AG10803 (cell line): Measurements from ENCODE around the gene CCDC91.

GRCh38 chr12:26319489-26320073 is 124.2 kb downstream of the SSPN start:
- RRBS: 7% methylated on average over 3 of the region's 5 CpGs

DNA sequence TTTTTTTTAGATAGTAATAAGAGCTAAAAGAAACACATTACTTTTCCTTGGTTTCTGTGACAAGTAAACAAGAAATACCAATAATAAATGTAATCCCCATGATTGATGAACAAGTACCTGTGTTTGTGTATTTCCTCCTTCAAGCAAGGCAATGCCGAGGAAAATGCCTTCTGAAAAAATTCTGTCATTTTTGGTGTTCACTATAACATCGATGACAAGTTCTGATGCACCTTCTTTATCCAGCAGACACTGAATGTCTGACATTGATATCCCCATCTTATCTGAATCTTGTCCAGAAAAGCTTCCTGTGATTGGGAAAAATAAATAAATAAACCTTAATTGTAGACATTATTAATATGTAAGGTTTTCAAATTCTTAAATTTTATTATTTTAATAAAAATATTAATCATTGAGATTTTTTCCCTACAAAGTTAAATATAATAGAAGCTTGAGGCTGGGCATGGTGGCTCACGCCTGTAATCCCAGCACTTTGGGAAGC is 298.7 kb downstream of the SSPN start:
- RRBS: no CpG with 5 or more reads among the region's 3 CpGs

GRCh38 chr12:26846509-26846860 is 13.5 kb upstream of the ITPR2 start:
- RRBS: no CpG with 5 or more reads among the region's 5 CpGs

DNA sequence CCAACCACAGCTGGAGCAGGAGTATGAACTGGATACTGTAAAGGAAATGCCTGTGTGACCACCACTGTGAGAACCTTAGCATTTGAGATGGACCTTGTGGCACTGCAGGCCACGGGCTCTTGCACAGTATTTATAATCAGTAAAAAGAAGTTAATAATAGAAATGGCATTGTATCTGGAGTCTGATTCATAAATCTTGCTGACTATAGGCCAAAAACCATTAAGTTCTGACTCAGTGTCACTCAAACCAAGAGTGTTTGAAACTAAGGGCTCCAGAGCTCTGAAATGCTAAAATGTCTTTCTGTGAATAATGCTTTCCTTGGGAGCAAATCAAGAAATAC is 58.5 kb upstream of the STK38L start:
- RRBS: no CpG with 5 or more reads among the region's 1 CpG

- RRBS: no CpG with 5 or more reads among the region's 2 CpGs
Observed at GRCh38 chr12:27213311-27213756, 30.8 kb upstream of the STK38L start.

DNA sequence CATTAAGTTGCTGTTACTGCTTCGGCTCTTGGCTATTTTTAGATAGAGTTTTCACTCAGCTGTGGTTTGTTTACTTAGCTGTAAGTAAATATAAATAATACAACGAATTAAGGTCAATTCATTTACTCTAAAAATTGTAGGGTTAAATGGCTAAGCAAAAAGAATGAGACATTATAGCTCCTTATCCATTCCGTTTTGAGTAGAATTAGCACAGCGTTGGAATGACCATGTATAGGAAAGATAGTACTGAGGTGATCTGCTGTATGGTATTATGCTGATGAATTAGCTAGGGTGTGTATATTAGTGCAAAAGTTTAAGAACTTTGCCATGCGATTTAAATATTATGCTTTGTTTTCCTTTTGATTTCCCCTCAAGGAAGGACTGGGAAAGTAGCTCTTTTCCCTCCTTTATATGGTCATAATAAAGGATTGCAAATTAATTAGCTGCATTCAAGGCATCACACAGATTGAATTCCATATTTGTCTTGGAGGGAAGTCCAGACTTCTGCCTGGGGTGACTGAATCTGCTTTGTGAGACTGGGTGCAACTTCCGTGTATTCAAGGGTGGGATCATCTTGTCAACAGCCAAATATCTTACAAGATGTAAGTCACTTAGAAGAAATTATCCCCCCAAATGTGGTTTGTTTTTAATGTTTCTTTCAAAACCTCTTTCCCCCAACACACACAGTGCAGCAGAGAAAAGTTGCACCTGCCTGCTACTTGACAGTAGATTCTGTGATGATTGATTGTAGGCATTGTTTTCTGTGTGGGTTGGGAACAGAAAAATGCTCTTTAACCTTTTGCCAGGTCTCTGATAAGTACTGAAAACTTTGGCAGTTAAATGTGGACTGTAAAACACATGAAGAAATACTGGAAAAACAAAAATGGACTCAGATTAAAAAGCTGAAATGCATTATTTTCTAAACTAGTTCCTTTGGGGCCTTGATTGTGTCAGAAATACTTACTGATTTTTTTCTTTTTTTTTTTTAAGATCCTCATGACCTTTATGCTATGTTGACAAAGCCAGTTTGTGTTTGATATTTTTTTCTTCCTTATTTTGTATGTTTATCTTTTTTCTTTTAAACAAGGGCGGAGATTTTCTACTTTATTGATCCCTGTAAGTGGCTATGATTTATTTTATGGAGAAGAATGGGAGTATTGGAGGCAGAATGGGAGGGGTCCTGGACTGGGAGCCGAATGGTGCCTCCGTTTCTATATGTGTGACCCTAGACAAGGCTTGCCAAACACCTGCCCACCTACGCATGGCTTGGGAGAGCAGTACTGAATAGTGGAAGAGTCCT is 28.4 kb downstream of the STK38L start:
- RRBS: no CpG with 5 or more reads among the region's 10 CpGs

DNA sequence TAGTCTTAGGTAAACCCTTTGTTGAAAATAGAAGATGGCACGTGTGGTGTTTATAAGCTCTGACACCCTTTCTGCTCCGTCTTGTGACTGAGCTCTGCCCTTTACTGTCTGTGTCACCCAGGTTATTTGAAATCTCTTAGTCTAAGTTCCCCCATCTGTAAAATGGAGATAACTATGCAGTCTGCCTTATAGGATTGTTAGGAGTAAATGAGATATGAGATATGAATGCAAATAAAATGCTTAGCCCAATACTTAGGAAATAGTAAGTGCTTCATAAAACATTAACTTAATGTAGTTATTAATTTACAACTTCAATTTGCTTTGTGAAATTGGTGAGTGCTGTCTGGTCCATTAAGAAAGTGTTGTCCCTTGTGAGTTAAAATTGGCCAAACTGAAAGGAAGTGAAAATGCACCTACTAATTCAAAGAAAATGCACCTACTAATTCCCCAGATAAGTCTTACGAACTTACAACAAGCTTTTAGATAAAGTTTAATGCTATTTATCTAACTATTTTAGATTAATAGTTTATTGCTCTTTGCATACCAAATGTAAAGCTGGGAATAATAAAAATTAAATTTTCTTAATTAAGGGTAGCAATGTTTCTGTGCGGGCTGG is 1.6 kb downstream of the BMAL2 start:
- RRBS: no CpG with 5 or more reads among the region's 4 CpGs

DNA sequence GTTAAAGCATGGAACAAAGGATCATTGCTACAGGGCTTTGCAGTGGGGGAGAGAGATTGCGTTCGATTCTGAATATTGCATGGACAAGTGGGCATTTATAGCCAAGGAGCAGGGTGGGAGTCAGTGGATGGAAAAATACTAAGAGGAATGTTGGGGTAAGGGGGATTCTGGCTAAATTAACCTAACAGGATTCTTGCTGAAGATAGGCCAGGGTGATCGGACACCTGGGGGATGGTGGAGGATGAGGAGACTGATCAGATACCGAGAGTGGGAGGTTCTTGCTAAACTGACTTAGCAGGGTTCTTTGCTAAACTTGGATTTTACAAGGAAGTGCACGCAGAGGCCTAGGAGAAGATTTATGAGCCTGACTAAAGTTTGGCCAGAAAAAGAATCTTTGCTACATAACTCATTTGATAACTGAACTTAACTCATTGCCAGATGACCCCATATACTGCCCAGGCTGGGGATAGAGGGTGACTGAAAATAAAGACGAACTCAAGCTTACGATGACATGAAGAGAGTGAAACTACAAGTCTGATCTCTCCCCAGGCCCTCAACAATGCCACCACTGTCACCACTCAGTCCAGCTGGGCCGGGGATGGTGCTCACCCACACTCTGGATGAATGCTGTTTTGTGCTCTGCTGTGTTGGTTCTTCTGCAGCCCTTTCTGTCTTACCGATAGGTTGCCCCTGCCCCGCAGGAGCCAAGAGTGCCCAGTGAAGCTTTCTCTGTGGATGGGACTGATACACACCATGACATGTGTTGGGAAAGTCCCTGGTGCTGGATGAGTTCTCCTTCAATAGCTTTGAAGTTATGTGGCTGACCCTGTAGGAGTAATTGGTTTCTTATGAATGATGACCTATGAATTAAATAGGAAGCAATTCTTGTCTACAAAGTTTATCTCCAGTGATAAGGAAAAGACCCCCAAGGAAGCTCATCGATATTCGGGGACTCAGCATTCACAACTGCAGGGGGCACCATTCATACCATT is 29.0 kb downstream of the PPFIBP1 start:
- RRBS: no CpG with 5 or more reads among the region's 12 CpGs

DNA sequence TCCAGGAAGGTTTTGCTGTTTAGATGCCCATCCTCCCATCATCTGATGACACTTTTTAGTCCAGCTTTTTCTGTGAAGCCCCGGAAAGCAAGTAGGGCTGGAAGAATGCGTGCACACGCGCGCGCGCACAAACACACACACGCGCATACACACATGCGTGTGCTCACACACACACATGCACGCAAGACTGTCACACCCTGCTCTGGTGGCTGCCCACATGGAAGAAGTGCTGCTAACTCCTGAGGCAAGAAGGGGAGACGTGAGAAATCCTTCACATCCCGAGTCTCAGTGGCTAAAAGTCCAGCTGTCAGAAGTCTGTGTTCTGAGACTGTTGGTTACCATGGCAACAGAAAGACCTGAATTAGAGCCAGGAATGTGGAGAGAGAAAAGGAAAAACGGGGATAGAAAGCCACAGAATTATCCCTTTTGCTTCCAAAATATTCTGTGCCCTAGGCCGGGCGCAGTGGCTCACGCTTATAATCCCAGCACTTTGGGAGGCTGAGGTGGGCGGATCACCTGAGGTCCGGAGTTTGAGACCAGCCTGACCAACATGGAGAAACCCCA is 71.2 kb downstream of the PPFIBP1 start:
- RRBS: no CpG with 5 or more reads among the region's 19 CpGs

DNA sequence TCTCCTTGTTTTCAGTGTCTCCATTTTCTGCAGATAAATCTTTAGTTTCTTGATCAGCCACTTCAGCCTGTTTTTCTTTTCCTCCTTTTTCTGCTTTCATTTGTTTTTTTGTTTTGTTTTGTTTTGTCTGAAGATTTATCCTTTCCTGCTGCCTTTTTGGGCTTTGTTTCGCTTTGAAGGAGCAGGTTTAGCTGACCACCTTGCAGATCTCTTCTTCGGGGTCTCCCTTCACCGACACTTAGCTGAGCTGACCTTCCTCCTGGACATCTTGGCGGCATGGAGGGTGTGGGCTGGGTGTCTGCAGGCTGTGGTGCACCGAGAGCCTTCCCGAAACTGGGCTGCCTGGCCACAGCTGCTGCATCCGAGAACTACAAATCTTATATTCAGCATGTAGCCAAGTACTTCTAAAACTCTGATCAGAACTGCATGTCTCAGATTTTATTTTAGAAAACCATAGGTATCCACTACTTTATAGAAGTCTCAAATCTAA is 84.8 kb downstream of the PPFIBP1 start:
- RRBS: no CpG with 5 or more reads among the region's 7 CpGs

GRCh38 chr12:27969324-27969662 is 3.2 kb downstream of the PTHLH start:
- RRBS: 10% methylated on average over 1 of the region's 22 CpGs

- RRBS: no CpG with 5 or more reads among the region's 5 CpGs
Observed at GRCh38 chr12:28026679-28027087, 54.1 kb upstream of the PTHLH start.

DNA sequence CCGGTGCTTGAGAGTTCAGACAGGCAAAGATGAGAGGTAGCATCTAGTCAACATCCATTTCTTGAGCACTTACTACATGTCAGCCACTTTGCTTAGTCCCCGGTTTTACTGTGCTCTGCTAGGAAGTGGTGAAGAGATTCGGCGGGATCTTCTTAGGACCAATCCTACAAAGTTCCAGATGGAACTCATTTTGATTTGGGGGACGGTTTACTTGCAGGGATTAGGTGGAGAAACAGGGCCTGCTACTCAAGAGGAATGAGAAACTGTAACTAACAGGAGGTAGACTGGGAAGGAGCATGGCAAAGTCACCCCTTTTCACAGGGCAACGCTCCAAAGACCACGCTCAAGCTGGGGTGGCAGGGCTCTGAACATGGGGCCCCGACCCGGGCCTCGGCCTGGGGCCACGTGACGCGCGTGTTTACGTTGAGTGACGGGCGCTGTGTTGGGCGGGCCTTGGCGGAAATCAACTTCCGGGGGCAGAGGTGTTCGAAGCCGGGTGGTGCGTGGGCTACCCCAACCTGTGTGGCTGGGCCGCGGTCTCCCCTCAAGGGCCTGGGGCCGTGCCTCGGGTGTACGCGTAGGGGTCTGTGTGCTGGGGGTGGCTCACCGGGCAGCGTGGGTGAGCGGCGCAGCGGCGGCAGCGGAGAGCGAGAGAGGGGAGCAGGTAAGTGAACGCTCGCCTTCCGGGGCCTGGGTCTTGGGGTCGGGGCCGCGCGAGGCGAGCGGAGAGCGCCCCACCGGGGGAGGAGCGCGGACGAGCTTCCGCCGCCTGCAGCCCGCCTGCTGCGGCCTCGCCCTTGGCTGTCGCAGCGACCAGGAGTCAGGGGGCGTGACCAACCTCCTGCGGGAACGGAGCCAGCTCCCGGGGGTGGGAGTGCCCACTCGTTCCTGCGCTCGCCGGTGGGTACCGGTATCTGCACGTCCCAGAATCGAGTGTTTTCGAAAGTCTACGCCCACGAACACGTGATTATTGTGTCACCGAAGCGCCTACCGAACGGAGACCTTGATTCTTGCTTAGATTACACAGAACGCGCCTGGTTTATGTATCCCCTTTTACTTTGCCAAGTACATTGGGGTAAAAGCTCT is at the start of gene CCDC91:
Gene CCDC91 (plus strand): TSS at position 479 of the 1,086 bp plus-strand sequence.
- RRBS: 6% methylated on average over 33 of the region's 79 CpGs

- RRBS: no CpG with 5 or more reads among the region's 3 CpGs
Observed at GRCh38 chr12:28391122-28391670, 200.9 kb downstream of the CCDC91 start.

DNA sequence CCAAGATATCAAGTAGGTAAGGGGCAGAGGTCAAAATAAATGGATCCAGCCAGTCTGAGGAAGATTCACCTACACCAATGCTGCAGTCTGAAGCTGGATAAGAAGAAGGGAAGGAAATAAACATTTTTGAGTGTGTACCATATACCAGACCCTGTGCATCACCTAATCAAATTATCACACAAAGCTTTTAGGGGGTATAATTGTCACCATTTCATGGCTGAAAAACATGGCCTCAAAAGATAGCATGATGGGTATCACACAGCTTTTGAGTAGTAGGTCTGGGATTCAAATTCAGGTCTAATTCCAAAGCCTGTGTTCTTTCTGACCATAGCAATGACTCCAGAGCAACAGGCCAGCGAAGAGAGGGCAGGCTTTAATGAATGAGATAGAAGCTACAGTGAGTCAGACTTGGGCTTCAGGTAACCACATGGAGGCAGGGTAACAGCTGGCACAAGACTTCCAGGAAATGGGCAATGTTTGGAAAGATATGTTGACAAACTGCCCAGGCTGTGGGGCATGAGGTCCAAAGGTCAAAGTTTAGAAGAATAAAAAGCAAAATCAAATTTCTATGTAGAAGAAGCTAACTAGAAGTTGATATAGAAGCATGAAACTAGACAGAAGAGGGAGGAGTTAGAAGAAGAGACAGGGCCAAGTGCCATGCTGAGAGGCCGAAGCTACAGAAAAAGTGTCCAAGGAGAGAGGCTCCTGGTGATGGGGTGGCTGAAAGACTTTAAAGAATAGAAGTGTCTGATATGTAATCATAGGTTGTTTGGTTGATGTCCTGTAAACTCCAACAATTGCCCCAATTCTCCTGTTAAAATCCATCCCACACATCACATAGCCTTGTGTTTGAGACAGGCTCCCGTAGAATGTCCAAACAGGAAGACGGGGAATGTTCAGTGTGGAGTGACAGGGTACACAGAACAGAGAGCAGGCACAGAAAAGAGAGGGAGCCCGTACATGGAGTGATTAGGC is 384.5 kb downstream of the CCDC91 start:
- RRBS: no CpG with 5 or more reads among the region's 5 CpGs

GRCh38 chr12:28760136-28760694 is 388.9 kb upstream of the FAR2 start:
- RRBS: no CpG with 5 or more reads among the region's 30 CpGs

DNA sequence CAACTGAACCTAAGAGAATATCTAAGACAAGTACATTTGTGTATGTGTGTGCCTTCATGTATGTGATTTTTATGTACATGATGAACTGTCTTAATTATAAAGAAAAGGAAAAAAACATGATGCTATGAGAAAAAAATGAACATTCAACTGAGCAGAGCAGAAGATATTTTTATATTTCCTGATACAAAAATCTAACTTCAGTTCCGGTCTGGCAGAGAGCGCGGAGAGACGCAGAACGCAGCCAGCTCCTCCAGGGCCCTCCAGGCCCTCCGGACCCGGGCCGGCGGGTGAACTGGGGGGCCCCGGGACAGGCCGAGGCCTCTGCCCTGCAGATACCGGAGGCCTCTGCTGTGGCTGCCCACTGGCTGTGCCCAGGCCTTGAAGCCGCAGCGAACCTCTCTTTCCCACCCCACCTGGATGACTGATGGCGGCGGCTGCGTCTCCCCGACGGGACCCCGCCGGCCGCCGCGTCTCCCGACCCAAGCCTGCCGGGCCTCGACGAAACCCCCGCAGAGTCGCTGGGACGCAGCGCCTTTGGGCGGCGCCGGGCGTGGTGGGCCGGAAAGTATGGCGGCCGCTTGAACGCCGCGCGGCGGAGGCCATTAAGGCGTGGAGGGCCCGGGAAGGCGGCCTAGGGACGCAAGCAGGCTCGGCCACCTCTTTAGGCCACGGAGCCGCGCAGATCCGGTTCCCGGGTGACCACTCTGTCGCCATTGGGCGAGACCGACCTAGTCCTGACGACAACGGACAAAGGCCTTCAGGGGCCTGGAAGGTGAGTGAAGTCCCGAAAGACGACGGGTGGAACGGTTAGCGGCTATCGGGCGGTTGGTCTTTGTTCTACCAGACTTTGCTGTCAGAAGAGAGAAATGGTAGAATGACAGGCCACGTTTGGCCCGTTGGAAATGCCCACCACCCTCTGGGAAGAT is 8.4 kb upstream of the ERGIC2 start:
- RRBS: 85% methylated on average over 5 of the region's 68 CpGs

- RRBS: no CpG with 5 or more reads among the region's 4 CpGs
Observed at GRCh38 chr12:29505087-29505950, 7.8 kb upstream of the OVCH1 start.

DNA sequence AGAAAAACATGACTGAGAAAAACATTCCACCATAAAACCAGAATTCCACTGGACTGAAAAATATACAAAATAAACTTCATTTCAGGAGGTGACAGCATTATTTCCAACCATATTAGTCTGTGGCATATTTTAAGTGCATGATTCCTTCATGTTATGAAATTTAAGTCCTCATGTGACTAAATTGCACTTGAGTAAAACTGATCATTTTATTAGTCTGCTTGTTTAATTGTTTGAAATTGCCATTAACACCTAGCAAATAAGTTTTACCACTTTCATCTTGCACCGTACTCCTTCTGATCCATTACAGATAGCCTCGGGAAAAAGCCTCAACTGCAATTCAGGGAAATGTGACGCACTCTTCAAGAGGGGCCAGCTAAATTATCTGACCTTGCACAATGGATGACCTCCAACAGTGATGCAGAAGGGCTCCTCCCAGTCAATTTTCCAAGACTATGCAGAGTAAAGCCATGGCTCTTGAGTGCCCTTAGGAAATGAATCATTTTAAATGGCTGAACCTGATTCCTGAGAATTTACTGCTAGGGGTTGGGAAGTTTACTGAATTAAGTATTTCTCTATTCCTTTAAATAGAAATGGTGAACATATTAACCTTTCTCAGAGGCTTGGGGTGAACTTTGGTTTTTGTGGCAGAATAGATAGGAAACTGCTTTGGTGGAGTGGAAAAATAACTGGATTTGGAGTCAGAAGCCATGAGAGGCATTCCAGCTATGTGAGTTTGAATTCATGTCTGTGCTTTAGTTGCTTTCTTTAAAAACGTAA is 64.6 kb upstream of the OVCH1 start:
- RRBS: no CpG with 5 or more reads among the region's 4 CpGs

- RRBS: no CpG with 5 or more reads among the region's 8 CpGs
Observed at GRCh38 chr12:29728933-29729840, 54.6 kb downstream of the TMTC1 start.